ENCODE measurements around a stretch of chr17.

GRCh38 chr17:65283495-65284122 is 146.4 kb downstream of the RGS9 start:
- PRO-cap, result bidirectional peak, plus-strand start at chr17:65283886, minus-strand start at chr17:65283688
- RAMPAGE, long total RNA, 4 experiments, result no peak in any of the 4 experiments

- PRO-cap, result bidirectional peak, plus-strand start at chr17:65290822, minus-strand start at chr17:65290677
- RAMPAGE, long total RNA, 4 experiments, result no peak in any of the 4 experiments
Measured at GRCh38 chr17:65290589-65291162, 153.5 kb downstream of the RGS9 start.

DNA sequence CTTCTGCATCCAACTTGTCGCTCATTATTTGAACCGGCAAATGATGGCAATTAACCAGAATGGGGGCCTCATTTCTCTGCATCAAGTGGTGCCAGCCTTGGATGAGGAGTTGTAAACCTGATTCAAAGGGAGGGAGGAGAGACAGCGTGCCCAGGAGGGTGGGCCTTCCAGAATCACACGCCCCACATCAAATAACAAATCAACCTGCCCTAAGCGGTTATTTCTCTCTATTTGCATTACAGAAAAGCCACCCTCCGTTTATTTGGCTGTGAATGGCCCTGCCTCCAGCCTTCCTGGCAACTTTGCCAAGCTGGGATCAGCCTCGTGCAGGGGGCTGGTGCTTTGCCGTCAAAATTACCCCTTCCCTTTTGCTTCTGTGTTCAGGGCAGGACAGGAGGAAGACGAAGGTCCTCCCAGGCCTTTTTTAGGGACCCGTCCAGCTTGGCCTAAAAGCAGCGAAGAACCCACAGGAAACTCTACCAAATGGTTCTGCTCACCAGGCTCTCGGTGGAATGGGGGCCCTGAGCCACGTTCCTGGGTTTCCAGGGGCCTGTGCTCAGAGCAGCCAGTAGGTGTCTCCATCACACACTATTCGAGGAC is 156.7 kb downstream of the RGS9 start:
- PRO-cap, result unidirectional peak, minus-strand start at position 111 of the sequence
- RAMPAGE, long total RNA, 4 experiments, result no peak in any of the 4 experiments

DNA sequence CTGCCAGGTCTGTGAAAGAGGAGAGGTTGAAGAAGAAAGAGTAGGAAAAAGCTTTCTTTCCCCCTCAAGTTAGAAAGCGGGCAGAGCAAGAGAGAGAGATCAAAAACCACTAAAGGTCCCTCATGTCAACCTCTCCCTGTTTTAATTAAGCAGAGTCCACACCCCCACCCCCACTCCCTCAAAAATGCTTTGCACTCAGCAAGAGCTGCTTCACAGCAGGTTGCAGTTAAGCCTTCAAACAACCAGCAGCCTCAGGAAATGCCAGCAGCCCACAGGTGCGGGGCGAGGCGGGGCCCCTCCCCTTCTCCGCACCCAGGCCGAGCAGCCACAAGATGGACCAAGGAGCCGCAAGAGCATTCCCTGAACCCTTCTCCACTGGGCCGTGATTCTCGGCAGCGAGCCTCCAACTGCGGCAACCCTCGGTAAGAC is 66.3 kb downstream of the AXIN2 start:
- PRO-cap, result no peak
- RAMPAGE, long total RNA, 4 experiments, result no peak in any of the 4 experiments

GRCh38 chr17:65531186-65532013 is 30.0 kb downstream of the AXIN2 start:
- PRO-cap, result no peak
- RAMPAGE, long total RNA, 4 experiments, result no peak in any of the 4 experiments

GRCh38 chr17:65561729-65562431 is 432 bp upstream of the AXIN2 start:
- PRO-cap, result no peak
- RAMPAGE, long total RNA, 4 experiments, result no peak in any of the 4 experiments

DNA sequence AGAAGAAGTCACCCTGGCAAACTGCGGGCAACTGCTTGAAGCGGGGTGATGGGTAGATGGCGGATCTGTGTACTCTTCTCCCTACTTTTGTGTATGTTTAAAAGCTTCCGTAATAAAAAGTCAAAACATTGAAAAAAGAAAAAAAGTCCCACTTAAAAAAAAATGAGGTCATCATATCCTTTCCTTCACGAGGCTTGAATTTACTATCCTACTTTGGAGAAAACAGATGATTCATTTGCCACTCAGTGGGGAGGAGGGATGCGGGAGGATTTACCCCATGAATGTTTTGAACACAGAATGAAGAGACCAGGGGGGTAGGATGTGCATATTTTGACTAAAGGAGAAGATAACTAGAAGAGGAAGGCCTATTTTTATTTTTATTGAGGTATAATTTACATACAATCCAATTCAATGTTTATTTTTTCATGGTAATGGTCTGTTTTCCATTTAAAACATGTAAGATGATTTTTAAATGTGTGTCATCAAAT is 135.3 kb upstream of the AXIN2 start:
- PRO-cap, result no peak
- RAMPAGE, long total RNA, 4 experiments, result no peak in any of the 4 experiments

DNA sequence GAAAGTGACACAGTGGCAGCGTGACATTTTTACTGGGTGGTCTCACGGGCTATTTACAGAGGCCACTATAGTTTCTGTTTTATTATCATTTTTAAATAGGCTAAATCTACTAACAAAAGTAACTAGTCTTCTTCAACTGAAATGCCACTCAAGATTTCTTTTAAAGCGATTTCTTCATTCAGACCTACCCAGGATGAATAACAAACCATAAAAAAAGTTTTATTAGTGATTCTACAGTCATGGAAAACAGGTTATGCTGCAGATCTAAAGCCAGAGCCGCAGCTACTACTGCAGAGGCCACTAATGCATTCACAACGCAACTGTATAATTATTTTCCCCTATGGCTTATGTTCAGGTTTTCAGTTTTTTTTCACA is 136.2 kb upstream of the AXIN2 start:
- PRO-cap, result no peak
- RAMPAGE, long total RNA, 4 experiments, result no peak in any of the 4 experiments

- PRO-cap, result no peak
- RAMPAGE, long total RNA, 4 experiments, result no peak in any of the 4 experiments
Measured at GRCh38 chr17:65799927-65800277, 238.5 kb upstream of the AXIN2 start.

- PRO-cap, result no peak
- RAMPAGE, long total RNA, 4 experiments, result no peak in any of the 4 experiments
Measured at GRCh38 chr17:66171758-66172236, 20.1 kb downstream of the CEP112 start.

DNA sequence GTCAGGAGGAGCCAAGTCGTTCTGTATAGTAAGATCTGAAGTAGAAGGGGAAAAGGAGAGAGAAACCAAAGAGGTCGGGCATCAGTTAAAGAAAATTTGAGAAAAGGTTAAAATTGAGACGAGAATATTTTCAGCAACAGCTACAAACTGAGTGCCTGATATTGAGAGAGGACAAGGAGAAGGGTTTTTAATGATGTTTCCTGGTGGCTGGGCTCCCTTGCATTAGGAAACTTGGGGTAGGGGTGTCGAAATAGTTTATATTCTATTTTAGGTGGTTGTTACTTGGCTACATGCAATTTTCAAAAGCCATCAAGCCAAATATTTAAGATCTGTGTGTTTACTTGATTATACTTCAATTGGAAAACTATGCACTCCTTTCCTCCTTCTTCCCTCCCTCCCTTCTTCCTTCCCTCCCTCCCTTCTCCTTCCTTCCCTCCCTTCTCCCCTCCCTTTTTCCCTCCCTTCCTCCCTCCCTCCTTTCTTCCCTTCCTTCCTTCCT is 1.7 kb upstream of the APOH start:
- PRO-cap, result no peak
- RAMPAGE, long total RNA, 4 experiments, result no peak in any of the 4 experiments

DNA sequence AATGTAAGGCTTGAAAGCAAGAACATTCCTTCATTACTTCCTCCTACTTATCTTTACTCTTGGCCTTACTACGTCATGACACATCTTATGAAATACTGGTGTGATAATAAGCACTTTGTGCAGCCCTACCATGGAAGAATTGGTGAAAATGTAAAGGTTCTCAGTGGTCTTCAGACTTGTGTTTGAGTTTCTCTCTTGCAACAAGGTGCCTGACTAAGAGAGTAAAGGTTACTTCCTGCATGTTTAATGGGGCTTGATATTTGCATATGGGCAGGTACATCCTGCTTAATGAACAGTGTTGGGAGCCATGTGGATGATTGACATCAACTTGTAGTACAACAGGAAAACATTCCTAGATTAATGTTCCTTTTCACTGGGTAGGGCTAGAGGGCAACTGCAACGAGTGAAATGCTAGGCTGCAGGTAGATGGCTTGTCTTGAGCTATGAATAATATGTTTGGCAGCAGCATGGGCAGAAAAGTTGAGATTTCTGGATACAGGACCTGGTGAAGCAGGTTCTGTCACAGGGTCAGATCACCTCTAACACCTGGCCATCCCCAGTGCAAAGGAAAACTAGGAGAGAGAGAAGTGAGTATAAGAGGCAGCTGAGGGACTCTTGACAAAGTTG is 84.5 kb downstream of the PRKCA start:
- PRO-cap, result no peak
- RAMPAGE, long total RNA, 4 experiments, result no peak in any of the 4 experiments

- PRO-cap, result no peak
- RAMPAGE, long total RNA, 4 experiments, result no peak in any of the 4 experiments
Measured at GRCh38 chr17:66401860-66402500, 99.6 kb downstream of the PRKCA start.

- PRO-cap, result no peak
- RAMPAGE, long total RNA, 4 experiments, result start-site peak on the plus strand in 1 of 4 experiments, at chr17:66566449-66566484 at its widest, 9 reads per replicate
Measured at GRCh38 chr17:66565780-66566715, 263.6 kb downstream of the PRKCA start.

DNA sequence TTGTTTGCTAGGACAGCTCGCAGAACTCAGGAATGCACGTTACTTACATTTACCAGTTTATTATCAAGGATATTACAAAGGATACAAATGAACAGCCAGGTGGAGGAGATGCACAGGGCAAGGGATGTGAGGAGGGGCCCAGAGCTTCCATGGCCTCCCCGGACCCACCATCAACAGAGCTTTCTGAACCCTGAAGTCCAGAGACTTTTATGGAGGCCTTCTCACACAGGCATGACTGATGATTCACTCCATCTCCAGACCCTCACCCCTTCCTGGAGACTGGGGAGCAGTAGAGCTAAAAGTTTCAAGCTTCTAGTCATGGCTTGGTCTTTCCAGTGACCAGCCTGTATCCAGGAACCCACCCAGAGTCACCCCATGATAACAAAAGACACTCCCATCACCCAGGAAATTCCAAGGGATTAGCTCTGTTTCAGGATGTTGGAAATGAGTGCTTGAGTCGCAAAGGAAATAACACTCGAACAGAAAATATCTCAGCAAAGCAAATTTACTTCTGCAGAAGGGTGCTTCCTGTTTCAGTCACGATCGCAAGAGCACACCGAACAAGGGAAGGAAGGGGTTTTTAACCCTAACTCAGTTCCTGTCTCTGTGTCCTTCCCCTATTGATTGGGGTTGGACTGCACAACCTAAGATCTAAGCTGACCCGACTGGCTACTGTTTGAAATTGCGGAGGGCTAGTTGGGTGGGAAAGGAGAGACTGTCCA is 224.6 kb upstream of the CACNG5 start:
- PRO-cap, result no peak
- RAMPAGE, long total RNA, 4 experiments, result no peak in any of the 4 experiments

DNA sequence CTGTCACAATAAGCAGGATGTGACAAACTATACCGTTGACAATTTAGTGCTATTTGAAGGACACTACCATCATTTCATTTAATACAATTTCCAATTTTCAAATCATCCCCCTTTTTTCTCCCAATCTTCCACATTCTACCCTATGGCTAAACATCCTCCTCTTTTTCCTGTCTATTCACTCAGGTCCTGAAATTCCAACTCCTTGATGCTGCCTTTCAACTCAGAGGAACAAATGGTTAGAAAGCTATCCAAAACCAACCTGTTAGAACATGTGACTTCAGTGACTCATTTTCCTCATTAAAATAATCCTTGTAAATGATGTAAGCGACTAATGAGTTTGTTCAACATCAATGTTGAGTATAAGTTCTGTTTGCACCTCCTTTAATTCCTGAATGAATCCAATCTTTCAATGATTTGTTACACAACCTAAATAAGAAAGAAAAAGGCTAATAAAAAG is 5.5 kb downstream of the PSMD12 start:
- PRO-cap, result no peak
- RAMPAGE, long total RNA, 4 experiments, result start-site peak on the minus strand in 2 of 4 experiments, centred at positions 105 to 275 of the sequence, 9 to 43 reads per replicate

DNA sequence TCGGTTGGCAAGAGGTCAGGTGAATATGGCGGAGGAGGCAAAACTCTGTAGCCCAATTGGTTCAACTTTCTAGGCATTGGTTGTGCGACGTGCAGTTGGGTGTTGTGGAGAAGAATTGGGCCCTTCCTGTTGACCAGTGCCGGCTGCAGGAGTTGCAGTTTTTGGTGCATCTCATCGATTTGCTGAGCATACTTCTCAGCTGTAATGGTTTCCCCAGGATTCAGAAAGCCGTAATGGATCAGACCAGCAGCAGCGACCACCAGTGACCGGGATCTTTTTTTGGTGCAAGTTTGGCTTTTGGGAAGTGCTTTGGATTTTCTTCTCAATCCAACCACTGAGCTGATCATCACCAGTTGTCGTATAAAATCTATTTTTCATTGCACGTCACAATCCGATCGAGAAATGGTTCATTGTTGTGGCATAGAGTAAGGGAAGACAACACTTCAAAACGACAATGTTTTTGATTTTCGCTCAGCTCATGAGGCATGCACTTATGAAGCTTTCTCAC is 21.4 kb downstream of the PITPNC1 start:
- PRO-cap, result no peak
- RAMPAGE, long total RNA, 4 experiments, result no peak in any of the 4 experiments

DNA sequence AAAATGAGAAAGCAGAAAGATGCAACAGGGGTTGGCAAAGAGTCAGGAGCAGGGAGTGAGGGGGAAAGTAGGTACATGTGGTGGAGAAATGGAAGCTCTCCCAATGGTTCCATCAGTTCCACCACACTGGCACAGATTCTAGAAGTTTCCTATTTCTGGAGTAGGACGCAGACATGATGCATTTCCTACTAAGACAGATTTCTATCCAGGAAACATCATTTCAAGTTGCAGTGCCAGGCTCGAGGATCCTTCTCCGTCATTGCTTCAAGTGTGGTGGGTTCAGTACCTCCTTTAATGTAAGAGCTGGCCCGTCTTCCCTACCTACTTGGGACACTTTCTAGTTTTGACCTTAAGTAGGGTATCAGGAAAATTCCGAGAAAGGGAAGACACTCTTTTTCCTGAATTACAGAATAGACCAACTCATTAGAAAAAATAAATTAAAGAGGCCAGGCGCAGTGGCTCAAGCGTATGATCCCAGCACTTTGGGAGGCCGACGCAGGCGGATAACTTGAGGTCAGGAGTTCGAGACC is 42.2 kb downstream of the PITPNC1 start:
- PRO-cap, result no peak
- RAMPAGE, long total RNA, 4 experiments, result no peak in any of the 4 experiments

- PRO-cap, result unidirectional peak, plus-strand start at chr17:67477957
- RAMPAGE, long total RNA, 4 experiments, result no peak in any of the 4 experiments
Measured at GRCh38 chr17:67477751-67478123, 100.7 kb downstream of the PITPNC1 start.

GRCh38 chr17:67635107-67635679 is 82.5 kb upstream of the NOL11 start:
- PRO-cap, result no peak
- RAMPAGE, long total RNA, 4 experiments, result no peak in any of the 4 experiments

Data from transverse colon (tissue), 4 donors.